ENCODE measurements around a stretch of chr13.

DNA sequence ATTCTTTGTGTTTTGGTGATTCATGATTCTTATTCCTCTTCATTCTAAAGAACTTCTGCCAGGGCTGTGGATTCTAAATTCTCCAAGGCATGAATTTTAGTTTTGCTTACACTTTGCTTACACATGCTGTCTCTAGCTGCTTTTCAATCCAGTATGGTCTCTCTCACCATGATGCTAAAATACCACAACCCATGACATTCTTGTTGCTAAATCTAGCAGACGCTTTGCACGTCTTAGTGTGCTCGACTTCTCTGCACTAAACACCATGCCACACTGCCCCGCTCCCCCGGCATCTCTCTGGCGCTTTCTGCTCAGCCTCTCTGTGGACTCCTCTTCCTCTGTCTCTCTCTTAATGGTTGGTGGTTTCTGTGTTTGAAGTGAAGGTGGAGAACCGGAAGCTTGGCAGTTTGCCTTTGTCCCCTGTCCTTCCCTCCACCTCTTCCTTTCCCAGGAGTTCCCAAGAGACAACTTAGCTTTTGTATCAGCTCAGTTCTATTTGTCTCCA is 8.8 kb downstream of the ERCC5 start:
- RRBS = 77% methylated on average over 3 of the region's 7 CpGs

DNA sequence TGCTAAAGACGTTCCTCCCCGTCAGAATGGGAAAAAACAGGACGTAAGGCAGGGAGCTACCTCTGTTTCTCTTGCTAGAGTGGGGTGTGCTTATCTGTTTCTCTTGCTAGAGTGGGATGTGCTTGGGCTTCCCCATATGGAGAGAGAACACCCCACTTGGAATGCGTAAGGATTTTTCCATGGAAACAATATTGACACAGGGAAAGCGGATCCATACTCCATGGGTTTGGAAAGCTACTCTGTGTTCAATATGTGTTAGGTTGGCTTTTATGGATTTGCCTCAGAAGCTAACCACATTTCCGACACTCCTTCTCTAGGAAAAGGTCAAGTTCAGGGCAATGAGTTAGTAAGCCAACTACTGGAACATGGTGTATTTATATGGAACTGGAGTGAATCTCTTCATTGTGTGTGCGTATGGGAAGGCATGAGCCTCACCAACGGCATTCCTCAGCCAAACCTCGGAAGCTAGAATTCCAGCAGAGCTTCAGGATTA is 948.9 kb upstream of the SLC10A2 start:
- RRBS = no CpG with 5 or more reads among the region's 9 CpGs

GRCh38 chr13:104984124-104984953 is 481.5 kb upstream of the DAOA start:
- RRBS = no CpG with 5 or more reads among the region's 3 CpGs

DNA sequence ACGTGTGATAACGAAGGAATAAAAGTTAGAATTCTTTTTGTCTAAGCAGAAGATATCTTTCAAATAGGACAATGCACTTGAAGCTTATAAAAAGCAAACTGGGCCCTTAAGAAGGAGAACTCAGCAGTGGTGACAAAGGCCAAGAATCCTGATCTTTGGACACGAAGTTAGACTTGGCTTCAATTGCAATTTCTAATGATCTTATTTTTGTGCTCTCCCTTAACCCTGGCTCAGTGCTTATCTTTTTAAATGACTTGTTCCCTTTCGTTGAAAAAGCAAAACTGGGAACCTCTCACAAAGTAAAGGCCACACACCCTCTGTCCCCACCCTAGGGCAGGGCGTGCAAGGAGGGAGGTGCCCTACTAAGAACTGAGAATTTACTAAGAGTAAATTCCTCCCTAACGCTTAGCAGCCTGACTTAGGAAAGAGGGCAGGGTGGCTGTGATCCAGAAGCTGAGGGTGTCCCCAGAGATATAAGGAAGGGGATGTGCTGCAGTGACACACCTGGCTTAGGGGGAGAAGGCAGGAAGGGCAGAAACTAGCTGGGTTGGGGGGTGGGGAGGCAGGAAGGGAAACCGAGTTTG is 435.3 kb downstream of the EFNB2 start:
- RRBS = no CpG with 5 or more reads among the region's 7 CpGs

GRCh38 chr13:106348923-106350244 is 186.1 kb downstream of the EFNB2 start:
- RRBS = 20% methylated on average over 4 of the region's 34 CpGs

GRCh38 chr13:106350245-106350644 is 185.2 kb downstream of the EFNB2 start:
- RRBS = no CpG with 5 or more reads among the region's 5 CpGs

GRCh38 chr13:106492103-106492703 is 43.3 kb downstream of the EFNB2 start:
- RRBS = no CpG with 5 or more reads among the region's 14 CpGs

GRCh38 chr13:106495799-106496247 is 39.6 kb downstream of the EFNB2 start:
- RRBS = no CpG with 5 or more reads among the region's 4 CpGs

GRCh38 chr13:106532656-106532918 is 2.9 kb downstream of the EFNB2 start:
- RRBS = no CpG with 5 or more reads among the region's 8 CpGs

GRCh38 chr13:106568195-106568412 is 167 bp upstream of the ARGLU1 start:
- RRBS = no CpG with 5 or more reads among the region's 17 CpGs

DNA sequence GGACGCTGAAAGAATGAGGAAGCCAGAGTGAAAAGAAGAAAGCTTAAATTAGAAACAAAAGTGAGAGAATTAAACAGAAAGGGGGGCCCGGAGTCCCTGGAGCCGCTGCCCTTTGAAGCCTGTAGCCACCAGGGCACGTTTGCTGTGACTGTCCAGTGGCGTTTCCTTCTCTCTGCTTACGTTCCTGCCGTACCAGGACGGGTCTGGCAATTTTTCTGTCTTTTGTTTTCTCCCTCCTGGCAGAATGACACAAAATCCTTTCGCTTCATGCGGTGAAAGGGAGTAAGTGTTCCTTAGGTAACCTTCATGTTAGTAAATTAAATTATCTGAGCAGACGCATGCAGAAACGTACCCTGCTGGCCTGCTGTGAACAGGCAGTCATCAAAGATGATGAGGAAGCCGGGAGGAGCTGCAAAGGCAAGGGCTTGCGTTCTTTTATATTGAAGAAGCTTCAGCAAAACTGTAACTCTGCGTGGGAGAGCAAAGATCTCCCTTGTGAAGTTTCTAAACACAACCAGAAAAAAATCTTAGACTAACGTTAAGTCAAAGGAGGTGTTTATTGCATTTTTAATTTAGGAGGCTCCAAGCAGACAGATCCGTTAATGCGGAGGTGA is 299.4 kb upstream of the ARGLU1 start:
- RRBS = no CpG with 5 or more reads among the region's 18 CpGs

GRCh38 chr13:107867626-107868810 is 722 bp upstream of the NALF1 start:
- RRBS = 5% methylated on average over 21 of the region's 93 CpGs

- RRBS = no CpG with 5 or more reads among the region's 5 CpGs
Measured at GRCh38 chr13:109267316-109267771, 519.0 kb downstream of the IRS2 start.

GRCh38 chr13:109269312-109269906 is 517.0 kb downstream of the IRS2 start:
- RRBS = no CpG with 5 or more reads among the region's 4 CpGs

DNA sequence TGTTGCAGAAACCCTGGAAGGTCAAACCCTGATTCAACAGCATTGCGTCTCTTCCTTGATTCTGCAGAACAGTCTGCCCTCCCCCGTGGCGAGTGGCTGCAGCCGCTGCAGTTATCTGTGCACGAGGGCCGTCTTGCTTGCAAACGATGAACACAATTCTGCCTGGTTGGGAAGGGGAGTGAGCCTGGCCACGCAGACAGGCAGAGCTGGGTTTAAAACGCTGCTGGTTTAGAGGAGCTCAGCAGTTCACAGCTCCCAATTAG is 373.8 kb downstream of the IRS2 start:
- RRBS = no CpG with 5 or more reads among the region's 9 CpGs

- RRBS = no CpG with 5 or more reads among the region's 5 CpGs
Measured at GRCh38 chr13:109764881-109765482, 21.4 kb downstream of the IRS2 start.

DNA sequence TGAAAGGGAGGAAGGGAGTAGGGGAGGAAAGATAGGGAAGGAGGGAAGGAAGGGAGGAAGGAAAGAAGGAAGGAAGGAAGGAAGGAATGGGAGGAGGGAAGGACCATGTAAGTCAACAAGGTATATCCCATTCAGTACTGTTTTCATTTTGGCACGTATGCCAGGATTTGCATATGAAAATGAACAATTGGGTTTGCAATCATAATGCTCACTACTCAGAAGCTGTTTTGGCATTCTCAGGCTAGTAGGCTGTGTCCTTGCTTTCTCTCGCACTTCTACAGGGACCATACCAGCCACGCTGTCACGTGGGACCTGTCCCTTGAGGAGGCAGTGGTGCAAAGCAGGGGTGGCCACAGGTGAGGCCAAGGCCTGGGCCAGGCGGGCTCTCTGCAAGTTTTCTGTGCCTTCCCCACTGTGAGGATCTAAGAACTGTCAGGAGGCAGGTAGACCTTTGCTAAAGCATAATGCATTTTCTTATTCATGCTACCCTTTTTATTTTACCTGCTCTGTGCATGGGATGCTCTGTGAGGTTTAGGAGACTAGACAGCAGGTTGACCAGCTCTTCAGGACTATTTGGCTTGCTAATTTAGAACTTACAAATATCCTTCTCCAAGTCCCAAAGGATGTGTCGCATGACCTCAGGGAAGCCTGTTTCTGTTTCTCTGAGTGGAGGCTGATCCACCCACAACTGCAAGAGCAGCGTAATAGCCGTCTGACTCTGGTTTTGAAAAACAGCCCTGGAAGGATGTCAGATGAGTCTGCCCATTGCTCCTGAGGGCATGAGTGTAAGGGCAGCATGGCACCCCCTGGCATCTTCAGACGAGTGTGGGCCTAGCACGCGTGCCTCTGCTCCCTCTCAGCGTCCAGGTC is 89.4 kb upstream of the IRS2 start:
- RRBS = no CpG with 5 or more reads among the region's 12 CpGs

DNA sequence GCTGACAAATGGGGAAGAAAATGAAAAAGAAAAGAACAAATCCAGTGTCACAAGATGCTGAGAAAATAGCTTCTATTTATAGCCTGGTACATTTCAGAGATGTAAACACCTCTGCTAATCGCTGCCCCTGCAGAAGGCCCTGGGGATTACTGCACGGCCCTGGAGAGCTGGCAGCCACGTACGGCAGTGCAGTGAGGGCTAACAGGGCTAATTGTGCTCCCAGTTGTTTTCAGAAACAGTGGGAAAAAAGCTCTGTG is 237.7 kb upstream of the IRS2 start:
- RRBS = no CpG with 5 or more reads among the region's 4 CpGs